ENCODE measurements around a stretch of chr20.

DNA sequence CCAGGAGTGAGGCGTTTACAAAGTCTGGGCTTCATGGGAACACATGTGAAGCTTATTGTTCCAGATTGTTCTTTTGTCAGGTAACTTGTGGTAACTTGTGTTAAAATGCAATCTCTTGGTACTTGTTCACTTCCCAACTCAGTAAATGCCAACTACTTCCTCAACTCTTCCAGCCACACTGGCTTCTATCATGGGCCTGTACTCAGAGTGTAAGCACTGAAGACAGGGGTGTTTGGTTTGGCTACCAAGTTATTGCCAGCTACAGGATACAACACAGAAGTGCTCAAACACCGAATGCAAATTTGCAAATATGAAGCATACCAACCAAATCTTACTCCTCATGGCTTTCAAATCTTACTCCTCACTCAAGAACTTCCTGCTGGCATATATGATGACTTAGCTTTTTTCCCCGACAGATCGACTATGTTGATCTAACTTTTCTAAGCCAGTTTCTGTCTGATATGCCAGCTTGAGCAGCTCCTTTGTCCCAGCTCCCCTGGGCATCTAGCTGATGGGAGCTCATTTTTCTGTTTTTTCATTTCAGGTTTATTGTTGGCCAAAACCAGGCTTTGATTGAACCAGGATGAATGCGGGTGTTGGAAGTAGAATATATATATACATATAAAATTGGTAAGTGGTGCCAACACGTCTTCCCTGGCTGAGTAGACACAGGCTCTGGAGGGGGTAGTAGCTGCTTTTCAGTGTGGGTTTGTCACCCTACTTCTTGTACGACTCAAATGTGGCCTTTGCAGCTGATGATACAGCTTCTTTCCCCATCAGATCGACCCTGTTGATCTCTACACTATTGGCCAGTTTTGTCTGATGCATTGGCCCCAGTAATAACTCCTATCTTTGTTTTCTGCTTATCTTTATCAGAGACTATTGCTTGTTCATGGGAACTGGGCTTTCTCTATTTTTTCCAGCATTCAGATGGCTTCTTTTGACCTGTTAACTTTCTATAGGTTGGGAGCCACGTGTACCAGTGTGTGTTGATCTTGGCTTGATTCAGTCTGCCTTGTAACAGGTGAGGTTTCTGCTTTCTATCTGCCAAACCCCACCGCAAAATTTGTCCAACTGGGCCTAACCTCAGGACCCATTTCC lies 2.4 kb upstream of the ZNFX1 start:
- RRBS = no CpG with 5 or more reads among the region's 10 CpGs

- RRBS = no CpG with 5 or more reads among the region's 8 CpGs
Observed at GRCh38 chr20:49282244-49282701, 4.4 kb upstream of the ZNFX1 start.

DNA sequence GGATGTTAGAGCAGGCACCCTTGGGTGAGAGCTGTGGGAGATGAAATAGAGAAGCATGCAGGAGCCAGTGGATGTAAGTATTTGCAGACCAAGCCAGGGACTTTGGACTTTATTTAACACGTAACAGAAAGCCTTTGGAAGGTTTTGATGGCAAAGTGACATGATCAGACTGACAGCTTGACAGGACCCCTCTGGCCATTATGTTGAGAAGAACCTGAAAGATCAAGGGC lies 82.5 kb upstream of the ZNFX1 start:
- RRBS = no CpG with 5 or more reads among the region's 1 CpG

GRCh38 chr20:49395094-49395850 lies 87.2 kb downstream of the KCNB1 start:
- RRBS = no CpG with 5 or more reads among the region's 27 CpGs

DNA sequence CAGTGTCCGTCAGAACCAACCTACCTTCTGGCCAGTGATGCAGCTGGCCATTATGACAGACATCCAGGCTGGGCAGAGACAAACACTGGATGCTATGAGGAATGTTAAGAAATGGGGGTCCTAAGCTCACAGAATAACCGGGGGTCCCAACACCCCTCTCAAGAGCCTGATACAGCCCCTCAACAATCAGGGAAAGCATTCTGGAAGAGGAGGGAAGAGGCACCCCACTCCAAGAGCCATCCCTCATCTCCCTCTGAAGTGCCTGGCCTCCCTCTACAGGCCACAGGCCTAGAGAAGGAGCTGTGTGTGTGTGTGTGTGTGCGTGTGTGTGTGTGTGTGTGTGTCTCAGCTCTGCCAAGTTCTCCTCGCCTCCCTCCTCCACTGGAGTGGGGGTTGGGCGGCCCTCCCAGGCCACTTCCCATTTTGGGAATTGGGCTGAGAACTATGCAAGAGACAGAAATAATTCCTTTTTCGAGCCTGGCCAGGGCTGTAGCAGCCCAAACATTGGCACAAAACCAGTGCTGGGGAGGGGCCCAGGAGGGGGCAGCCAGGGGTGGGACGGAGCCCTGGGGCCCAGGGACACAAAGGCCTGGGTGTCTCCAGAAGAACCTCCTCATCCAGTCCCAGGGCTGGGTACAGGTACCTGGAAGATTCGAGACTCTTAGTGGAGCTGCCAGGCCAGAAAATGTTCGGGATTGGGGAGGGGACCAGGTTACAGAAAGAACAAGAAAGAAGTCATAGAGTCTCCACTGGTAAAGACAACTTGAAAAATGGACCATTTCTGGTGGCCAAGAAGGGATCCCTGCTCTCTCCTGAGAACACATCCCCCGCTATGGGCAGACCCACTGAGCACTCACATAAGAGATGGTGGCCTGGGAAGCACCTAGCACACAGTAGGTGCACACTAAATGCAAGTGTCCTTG lies 35.6 kb downstream of the KCNB1 start:
- RRBS = no CpG with 5 or more reads among the region's 10 CpGs

- RRBS = no CpG with 5 or more reads among the region's 7 CpGs
Observed at GRCh38 chr20:49569452-49569809, 1.5 kb upstream of the PTGIS start.

DNA sequence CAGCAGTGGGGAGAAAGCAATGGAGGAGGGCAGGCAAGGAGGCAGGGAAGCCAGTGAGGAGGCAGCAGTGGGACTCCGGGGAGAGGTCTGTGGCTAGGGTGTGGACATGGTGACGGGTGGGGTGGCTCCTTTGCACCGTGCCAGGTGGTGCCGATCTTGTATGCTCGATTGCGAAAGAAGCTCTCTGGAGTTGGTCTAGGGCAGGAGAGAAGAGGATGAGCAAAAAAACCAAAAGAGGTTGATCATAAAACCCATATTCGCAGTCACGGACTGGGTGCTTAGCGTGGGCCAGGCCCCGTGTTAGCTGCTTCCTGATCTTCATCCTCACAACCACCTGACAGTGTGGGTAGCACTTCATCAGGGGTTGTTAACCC lies 16.8 kb upstream of the PTGIS start:
- RRBS = no CpG with 5 or more reads among the region's 10 CpGs

- RRBS = no CpG with 5 or more reads among the region's 6 CpGs
Observed at GRCh38 chr20:49587092-49587446, 19.1 kb upstream of the PTGIS start.

DNA sequence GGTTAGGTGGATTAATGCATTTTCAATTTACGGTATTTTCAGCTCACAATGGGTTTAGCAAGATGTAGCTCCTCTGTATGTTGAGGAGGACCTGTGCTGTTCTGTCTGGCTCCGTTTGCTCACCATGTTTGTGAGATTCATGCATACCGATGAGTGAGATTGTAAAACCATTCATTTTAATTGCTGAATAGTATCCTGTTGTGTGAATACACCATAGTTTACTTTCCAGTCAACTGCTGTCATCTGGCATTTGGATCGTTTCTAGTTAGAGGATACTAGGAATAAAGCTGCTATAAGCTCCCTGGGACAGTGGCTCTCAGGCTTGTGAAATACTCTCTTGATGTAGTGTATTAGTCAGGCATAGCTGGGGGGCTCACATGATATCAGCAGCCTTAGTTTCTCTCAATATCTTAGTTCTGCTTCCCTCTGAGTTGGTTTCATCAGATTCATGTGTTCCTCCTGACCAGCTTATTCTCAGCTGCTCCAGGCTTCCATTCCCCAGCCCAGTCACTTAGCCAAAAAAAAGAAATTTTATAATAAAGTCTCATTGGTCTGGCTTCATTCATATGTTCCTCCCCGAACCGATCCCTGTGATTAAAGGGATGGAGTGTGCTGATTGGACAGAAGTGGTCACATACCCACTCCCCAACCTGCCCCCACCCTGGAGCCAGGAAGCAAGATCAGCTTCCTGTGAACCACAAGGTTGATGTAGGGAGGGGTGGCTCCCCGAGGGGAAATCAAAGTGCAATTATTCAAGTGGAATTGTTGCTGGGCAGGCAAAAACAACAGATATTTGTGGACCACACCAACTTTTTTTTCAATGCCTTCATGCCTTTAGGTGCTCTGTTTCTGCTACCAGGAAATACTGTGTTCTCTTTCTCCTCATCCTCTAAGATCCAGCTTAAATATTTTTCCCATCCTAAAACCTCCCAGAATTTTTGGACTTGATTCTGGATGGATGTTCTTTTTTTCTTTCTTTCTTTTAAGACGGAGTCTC lies 11.0 kb upstream of the B4GALT5 start:
- RRBS = no CpG with 5 or more reads among the region's 8 CpGs

DNA sequence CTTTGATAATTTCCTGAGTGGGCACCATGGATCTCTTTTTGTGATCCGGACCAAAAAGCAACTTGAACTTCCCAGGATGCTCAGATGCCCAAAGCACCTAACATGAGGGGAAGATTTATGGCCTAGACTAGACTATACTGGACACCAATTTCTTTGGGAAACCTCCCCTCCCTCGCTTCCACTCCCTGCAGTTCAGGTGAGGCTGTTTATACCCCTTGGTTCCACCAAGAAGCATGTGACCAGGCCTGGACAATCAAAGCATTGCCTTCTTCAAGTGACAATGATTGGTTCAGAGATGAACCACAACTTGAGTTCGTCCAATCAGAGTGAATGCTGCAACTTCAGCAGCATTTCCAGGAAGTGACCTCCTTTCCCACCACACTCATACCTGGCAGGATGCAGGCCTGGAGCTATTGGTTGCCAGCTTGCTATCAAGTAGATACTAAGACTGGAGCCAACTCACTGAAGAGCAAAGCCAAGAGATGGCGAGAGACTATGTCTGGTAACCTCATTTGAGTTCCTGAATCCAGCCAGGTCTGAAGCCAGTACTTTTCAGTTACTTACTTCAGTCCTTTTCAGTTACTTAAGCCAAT lies 45.6 kb upstream of the SLC9A8 start:
- RRBS = no CpG with 5 or more reads among the region's 4 CpGs

- RRBS = no CpG with 5 or more reads among the region's 10 CpGs
Observed at GRCh38 chr20:49789838-49790787, 22.5 kb upstream of the SLC9A8 start.

- RRBS = 96% methylated on average over 4 of the region's 51 CpGs
Observed at GRCh38 chr20:49906050-49907033, 9.0 kb downstream of the SPATA2 start.

- RRBS = no CpG with 5 or more reads among the region's 22 CpGs
Observed at GRCh38 chr20:50115822-50116421, 3.0 kb upstream of the UBE2V1 start.

DNA sequence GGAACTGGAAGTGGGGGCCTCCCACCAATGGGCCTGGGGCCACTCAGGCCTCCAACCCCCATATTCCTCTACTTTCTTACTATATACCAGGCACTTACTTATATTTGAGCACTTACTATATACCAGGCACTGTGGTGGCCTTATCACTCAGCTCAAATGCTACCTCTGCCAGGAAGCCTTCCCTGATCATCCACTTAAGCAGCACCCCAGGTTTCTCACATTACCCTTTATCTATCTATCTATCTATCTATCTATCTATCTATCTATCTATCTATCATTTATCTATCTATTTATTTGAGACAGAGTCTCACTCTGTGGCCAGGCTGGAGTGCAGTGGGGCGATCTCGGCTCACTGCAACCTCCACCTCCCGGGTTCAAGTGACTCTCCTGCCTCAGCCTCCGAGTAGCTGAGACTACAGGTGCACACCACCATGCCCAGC lies 12.4 kb upstream of the UBE2V1 start:
- RRBS = no CpG with 5 or more reads among the region's 4 CpGs

DNA sequence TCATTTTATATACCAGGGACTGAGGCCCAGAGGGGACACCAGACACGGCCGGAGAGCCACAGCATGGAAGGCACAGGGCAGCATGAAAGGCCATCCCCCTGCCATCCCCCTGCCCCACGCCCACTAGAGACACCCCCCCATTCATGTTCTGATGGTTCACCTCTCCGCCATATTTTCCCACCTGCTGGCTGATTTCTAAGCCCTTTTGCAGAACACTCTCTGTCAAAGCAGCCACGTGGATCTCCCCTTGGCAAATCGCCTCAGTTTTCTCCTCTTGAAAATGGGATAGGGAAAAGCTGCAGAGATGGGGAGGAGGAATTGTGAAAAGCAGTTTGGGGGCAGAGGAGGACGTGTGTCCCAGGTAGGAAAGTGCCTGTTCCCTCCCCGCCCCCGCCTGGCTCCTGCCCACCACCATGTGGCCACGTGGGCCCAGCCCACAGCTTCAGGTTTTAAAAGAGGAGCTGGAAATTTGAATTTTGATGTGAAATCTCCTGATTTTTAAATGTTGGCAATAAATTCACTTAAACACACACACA lies 3.7 kb upstream of the CEBPB start:
- RRBS = no CpG with 5 or more reads among the region's 10 CpGs

DNA sequence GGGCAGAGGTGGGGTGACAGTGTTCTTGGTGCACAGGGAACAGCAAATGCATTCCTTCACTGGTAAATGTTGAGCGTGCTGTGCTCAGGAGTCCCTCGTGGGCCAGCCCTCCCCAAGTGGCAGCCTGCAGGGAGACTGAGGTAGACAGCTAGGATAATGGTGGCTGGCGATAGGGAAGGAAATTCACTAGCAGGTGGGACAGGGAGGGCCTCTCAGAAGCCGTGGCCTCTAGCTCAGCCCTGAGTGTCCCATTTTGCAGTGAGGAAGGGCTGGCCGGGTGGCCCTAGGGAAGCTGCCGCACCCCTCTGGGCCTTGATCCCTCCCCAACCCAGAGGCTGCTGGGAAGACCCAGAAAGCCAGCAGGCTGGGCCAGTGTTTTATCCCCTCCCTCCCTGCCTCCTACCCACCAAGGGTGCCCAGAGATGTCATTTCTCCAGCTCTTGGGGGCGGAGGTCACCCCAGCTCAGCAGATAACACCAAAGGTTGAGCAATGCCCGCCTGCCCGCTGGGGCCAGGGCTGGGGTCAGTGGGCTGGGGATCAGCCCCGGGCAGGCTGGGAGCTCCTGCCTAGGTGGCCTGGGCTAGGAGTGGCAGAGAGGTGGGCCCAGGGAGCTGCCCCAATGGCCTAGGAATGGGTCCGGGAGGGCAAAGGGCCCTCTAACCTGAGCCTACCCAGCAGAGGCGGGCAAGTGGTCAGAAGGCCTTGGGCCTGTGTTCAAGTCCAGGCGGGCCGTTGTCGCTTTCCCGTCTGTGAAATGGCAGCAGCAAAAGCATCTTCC lies 1.7 kb upstream of the CEBPB start:
- RRBS = 92% methylated on average over 2 of the region's 16 CpGs

GRCh38 chr20:50189649-50189795 lies 1.1 kb upstream of the CEBPB start:
- RRBS = no CpG with 5 or more reads among the region's 2 CpGs

GRCh38 chr20:50193447-50194443 lies 3.1 kb downstream of the CEBPB start:
- RRBS = no CpG with 5 or more reads among the region's 25 CpGs

DNA sequence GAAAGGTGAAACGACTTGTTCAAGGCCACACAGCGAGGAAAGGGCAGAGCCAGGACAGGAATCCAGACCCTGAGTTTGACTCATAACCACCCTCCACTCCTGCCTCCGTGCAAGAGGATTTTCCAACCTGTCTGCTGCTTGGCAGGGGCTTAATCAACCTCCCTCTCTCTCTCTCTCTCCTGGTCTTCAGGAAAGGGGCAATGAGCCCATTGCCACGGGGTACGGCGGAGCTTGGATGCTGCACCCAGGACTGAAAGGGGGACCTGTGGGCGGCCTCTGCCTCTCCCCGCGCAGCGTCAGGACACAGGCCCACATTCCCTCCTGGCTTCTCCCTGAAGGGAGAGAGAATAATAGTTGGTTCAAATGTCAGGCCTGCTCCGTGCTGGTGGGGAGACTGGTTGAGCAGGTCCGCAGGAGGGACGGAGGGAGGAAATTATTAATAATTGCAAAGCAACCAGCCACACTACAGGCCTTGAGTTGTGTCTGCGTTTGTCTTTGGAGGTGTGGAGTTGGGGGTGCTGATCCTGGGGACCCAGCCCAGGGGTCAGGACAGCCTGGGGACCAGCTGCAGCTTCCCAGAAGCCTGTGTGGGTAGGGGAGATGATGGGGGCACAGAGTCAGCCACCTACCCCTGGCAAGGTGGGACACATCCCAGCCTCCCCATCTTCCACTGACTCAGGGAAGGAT lies 56.2 kb downstream of the CEBPB start:
- RRBS = no CpG with 5 or more reads among the region's 14 CpGs

- RRBS = no CpG with 5 or more reads among the region's 7 CpGs
Observed at GRCh38 chr20:50297451-50298070, 106.9 kb downstream of the CEBPB start.